HTR-8/SVneo (cell line): ENCODE measurements around the genes XPNPEP1 and MXI1.

DNA sequence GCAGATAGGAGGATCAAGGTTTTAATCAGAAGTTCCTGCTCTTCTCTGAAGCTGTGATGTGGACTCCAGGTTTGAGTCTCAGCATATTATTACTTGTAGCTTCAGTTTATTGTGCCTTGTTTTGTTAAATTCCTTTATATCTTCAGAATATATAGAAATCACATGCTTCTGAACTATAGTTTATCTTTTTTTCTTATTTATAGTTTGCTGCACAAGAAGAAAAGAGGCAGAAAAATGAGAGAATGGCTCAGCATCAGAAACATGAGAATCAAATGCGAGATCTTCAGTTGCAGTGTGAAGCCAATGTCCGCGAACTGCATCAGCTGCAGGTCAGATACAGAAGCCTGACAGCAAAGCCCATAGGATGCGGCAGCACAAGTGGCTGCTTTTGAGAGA, 53.3 kb downstream of the SLK start:
- RRBS: no CpG with 5 or more reads among the region's 4 CpGs

- RRBS: no CpG with 5 or more reads among the region's 10 CpGs
Observed at GRCh38 chr10:104036737-104037118, 49.0 kb downstream of the COL17A1 start.

DNA sequence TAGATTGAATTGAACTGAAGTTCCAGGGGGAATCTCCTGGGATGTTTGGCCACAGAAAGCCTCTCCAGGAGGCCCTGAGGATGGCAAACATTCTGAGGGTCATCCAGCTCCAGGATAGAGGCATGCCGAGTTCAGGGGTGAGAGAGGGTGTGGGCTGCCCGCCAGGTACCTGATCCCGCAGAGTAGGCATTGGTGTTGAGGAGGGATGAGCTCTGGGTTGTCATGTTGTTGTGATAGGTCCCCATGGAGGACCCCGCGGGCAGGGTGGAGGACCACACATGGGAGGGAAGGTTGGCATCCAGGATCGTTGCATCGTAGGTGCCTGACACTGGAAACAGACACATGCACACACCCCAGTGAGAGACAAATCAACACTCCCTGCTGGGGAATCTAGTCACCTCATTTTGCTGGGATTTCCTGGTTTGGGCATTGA, 21.4 kb downstream of the COL17A1 start:
- RRBS: no CpG with 5 or more reads among the region's 7 CpGs

- RRBS: no CpG with 5 or more reads among the region's 14 CpGs
Observed at GRCh38 chr10:104304256-104305353, 33.7 kb downstream of the ITPRIP start.

GRCh38 chr10:104308705-104309376, 29.4 kb downstream of the ITPRIP start:
- RRBS: no CpG with 5 or more reads among the region's 6 CpGs

GRCh38 chr10:104317124-104318109, 20.8 kb downstream of the ITPRIP start:
- RRBS: no CpG with 5 or more reads among the region's 10 CpGs

DNA sequence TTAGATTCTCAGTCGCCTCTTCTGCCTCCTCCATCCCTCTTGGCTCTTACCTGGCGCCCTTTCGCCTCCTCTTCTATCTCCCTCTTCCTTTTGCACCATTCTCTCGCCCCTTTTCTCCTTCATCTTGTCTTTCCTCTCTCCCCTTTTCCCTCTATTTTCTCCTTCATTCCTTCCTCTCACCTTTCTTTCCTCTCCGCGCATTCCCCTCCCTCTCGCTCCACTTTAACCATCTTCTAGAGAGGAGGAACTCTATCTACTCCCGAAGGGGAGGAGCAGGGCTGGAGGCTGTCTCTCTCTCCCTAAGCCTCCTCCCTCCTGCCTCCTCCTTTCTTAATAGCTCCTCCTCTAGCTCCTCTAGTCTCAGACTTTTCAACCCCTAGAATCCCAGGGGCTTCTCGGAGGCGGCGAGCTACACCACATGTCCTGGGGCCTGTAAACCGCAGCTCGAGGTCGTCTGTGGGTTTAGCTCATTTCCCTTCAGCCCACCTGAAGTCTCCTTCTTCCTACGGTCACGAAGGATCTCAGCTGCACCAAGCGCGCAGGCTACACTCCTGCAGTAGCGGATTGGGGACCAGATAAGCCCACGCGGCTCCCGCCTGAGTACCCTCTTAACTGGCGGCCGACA, 1.7 kb upstream of the SORCS3 start:
- RRBS: no CpG with 5 or more reads among the region's 24 CpGs

GRCh38 chr10:104642580-104642938, 1.5 kb downstream of the SORCS3 start:
- RRBS: 50% methylated on average over 13 of the region's 31 CpGs

DNA sequence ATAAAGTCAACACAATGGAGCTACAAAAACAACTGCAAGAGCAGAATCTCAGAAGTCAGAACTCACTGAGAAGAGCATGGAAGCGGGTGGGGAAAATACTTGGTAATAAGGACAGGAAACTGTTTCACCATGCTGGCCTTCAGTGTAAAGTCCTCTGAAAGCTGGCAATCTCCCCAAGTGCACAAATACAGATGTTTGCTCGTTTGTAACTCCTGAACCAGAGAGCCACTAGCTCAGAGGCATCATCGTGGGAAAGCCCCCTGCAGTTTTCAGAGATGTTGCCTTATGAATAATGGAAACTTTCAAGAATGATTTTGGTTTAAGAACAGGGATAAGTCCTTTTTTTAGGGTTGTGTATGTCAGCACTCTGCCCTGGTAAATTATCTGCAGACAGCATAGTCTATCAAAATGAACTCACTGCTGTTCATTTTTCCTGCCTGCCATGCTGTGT, 233.1 kb downstream of the SORCS1 start:
- RRBS: no CpG with 5 or more reads among the region's 3 CpGs

GRCh38 chr10:107032262-107032849, 132.2 kb downstream of the SORCS1 start:
- RRBS: no CpG with 5 or more reads among the region's 5 CpGs

GRCh38 chr10:107686045-107686516, 521.6 kb upstream of the SORCS1 start:
- RRBS: no CpG with 5 or more reads among the region's 3 CpGs

DNA sequence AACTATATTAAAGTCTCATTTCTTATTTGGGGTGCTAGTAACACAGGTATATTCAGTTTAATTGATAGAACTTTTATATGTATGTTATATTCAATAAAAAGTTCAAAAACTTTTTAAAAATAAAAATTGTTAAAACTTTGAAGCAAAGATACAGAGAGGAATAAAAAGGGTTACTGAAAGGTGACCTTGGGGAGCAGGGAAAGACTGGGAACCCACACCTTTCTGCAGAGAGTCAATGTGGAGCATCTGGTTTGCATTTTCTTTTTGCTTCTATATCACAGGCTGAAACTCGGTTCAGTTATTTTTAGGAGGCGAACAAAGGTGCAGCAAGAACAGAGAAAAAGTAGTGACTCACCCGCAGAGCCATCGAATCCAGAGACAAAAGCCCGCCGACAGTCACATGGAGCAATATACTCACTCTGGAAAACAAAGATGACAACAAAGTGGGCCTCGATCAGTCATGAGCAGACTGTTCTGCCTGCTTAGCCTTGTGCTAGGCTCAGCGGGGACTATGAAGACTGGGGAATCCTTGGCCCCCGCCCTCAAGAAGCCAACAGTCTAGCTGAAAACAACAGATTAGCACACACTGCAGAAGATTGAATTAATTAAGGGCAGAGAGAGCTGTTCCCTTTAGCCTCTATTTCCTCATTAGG, 30.5 kb downstream of the XPNPEP1 start:
- RRBS: no CpG with 5 or more reads among the region's 9 CpGs

- RRBS: no CpG with 5 or more reads among the region's 4 CpGs
Observed at GRCh38 chr10:109898686-109899165, 24.6 kb downstream of the XPNPEP1 start.

- RRBS: 1% methylated on average over 33 of the region's 110 CpGs
Observed at GRCh38 chr10:109922721-109923950, at the start of gene XPNPEP1. TSS of gene XPNPEP1 (minus strand) at chr10:109923511.

- RRBS: no CpG with 5 or more reads among the region's 7 CpGs
Observed at GRCh38 chr10:109977371-109978024, 30.3 kb upstream of the ADD3 start.

DNA sequence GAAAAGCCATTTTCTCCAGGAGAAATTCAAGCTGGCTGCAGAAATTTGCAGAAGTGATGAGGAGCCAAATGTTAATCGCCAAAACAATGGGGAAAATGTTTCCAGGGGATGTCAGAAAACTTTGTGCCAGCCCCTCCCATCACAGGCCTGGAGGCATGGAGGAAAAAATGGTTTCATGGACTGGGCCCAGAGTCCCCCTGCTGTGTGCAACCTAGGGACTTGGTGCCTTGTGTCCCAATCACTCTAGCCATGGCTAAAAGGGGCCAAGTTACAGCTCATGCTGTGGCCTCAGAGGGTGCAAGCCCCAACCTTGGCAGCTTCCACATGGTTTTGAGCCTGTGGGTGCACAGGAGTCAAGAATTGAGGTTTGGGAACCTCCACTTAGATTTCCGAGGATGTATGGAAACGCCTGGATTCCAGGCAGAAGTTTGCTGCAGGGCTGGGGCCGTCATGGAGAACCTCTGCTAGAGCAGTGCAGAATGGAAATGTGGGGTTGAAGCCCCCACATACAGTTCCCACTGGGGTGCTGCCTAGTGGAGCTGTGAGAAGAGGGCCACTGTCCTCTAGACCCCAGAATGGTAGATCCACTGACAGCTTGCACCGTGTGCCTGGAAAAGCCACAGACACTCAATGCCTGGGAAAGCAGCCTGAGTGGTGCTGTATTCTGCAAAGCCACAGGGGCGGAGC, 41.2 kb downstream of the ADD3 start:
- RRBS: no CpG with 5 or more reads among the region's 6 CpGs

GRCh38 chr10:110207213-110207728, at the start of gene MXI1:
TSS of gene MXI1 (plus strand) at chr10:110207605.
- RRBS: 0% methylated on average over 4 of the region's 21 CpGs

DNA sequence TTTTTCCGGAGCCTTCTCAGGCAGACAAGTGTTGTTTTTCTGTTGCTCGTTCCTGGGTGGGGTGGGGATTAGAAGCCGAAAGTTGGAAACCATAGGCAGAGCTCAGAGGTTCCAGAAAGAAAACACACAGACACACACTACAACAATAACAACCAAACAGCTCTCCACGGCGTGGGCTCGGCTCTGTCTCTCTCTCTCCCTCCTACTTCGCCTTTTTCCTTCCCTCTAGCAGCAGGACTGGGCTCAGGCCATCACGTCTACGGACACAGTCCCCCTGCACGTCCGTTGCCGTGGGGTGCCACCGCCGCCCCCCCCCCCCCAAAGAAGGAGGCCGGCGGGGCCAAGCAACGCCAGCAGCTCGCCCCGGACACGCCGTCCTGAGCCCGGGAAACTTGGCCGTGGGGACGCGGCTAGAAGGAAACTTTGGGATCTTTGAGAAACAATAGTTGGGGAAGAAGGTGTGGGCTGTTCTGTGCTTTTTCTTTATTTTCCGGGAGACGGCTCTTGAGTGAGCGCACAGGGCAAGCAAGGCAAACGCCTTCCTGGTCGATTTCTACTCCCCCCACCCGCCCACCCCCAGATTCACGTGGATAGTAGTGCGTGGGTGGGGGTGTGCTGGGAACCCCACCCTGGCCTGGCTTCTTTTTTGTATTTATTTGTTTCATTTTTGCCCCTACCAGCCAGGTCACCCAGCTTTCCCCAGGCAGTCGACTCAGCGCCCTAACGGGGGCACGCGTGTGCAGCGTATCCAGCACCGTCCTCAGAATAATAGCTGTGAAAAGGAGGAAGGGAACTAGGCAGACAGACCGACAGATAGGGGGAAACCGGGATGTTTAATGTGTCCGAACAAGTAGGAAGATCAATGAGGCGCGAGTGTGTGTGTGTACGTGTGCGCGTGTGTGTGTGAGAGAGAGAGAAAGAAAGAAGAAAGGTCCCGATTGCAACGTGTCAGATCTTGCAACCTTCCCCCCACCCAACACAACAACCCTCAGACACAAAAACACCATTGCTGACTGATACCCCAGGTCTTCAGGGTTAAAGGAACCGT, 1.4 kb downstream of the MXI1 start:
- RRBS: under 1% methylated on average over 5 of the region's 51 CpGs

DNA sequence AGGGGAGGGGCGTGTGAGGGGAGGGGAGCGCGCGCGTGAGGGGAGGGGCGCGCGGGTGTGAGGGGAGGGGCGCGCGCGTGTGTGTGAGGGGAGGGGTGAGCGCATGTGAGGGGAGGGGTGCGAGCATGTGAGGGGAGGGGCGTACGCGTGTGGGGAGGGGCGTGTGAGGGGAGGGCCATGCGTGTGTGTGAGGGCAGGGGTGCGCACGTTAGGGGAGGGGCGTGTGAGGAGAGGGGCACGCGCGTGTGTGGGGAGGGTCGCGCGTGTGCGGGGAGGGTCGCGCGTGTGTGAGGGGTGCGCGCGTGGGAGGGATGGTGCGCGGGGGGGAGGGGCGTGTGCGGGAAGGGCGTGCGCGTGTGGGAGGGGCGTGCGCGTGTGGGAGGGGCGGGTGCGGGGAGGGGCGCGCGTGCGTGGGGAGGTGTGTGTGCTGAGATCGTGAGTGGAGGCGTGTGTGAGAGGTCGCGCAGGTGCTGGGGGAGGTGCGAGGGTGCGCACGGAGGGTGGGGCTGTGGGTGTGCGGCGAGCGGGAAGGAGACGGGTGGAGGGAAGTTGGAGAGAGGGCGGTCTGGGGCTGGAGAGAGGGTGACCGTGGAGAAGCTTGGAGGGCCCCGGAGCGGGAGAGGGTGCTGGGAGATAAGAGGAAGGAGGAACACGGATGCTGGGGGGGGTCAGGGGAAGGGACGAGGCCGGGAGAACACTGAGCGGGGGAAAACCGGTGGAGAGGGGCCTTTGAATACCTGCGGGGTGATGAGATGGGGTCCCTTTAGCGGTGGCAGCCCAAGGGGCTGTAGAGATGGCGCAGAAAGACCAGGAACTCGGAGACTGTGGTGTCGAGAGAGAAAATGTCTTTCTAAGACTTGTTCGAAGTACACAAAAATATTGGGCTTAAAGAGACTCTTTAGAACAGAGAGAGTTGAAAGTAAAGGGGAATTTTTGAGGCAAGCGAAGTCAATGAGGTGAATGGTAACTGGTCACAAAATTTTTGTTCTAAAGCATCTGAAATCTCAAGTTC, 19.8 kb downstream of the MXI1 start:
- RRBS: 2% methylated on average over 4 of the region's 78 CpGs

DNA sequence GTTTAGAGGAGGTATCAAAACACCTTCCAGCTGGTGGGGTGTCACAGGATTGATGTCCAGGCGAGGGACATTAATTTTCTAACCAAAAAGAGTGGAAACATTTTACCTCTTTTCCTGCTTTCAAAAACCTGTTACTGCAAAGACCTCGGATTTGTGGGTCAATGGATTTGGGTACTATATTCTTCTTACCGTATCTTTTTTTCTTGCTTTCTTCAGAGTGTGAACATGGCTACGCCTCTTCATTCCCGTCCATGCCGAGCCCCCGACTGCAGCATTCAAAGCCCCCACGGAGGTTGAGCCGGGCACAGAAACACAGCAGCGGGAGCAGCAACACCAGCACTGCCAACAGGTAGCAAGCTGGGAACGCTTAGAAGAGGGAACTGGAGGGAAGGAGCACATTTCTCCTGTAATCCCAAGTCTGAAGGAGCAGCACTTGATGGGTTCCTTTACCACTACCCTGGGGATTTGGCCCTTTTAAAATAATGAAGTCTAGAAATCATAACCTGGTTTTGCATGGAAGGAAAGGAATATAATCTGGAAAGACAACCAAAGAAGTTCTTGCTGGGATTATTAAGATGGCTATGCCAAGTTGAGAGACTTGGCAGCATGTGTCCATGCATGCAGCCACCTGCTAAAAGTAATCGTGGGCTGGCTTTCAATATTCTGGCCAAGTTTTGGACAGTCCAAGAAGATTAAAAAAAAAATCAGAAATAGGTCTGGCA, 20.7 kb downstream of the MXI1 start:
- RRBS: no CpG with 5 or more reads among the region's 12 CpGs